Epithelial cell of alveolus of lung (primary cell): ENCODE measurements around a stretch of chr1.

DNA sequence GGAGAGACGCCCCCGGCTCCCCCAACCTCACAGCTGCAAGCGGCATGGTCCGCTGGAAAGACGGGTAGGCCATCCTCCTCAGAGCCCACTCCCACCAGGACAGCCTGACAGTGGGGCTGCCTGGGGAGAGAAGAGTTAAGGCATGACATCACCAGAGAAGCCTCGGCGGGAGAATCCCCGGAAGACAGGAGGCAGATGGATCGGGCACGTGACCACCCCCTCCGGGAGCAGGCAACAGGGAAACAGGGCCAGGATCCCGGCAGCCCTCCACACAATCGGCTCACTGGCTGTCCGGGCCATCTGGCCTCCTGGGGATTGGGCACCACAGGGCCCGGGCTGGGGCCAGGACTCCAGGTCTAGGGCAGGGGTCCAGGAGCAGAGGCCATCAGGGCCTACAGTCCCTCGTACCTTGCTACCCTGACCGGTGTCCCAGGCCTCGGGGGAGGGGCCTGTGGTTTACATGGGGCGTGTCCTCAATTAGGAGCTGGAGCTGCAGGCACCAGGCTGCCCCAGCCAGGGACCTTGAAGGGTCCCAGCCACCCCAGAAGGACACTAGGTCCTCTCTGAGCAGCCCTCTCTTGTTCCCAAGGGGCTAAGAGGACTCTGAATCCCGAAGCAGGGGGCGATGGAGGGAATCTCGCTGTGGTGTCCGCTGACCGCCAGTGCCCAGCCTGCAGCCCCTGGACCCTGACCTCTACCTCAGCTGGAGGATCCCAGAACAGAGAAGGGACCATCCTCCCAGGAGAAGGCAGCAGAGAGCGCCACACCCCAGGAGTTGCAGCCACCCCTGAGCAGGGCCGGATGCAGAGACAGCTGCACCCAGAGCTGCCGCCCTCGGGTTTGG, 2.9 kb downstream of the ACAP3 start:
- RAMPAGE, long total RNA, result no peak
- RRBS, result 2% methylated on average over 3 of the region's 28 CpGs

DNA sequence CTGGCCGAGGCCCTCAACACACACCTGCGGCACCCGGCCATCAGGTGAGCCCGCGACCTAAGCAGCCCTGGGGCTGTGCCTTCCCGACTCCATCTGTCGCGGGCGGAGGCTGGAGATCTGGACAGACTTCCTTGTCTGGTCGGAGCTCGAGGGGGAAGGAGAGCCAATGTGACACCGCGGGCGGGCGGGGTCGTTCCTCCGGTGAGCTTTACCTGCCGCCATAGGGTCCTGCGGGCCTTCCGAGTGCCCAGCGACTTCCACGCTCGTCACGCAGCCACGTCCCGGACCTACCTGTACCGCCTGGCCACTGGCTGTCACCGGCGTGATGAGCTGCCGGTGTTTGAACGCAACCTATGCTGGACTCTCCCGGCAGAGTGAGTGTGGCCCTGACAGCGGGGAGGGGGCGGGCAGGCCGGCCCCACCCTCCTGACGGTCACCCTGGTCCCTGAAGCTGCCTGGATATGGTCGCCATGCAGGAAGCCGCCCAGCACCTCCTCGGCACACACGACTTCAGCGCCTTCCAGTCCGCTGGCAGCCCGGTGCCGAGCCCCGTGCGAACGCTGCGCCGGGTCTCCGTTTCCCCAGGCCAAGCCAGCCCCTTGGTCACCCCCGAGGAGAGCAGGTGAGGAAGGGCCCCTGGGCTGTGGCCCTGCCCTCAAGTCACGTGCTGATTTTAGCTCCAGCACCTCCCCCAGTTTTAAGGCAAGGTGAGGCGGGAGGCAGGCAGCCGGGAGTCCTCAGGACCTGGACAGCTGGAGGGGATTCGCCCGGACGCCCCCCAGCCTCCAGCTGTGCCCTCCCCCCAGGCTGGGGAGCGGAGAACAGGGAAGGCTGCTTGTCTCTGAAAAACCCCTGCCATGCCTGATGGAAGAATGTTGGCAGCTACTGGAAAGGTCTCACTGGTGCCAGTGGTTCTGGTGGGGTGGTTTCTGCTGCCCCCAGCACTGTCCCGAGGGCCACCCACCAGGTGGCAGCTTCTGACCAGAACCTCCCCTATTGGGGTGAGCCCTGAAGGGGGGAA, 1.1 kb downstream of the PUSL1 start:
- RAMPAGE, long total RNA, result no peak
- RRBS, result 7% methylated on average over 16 of the region's 59 CpGs

DNA sequence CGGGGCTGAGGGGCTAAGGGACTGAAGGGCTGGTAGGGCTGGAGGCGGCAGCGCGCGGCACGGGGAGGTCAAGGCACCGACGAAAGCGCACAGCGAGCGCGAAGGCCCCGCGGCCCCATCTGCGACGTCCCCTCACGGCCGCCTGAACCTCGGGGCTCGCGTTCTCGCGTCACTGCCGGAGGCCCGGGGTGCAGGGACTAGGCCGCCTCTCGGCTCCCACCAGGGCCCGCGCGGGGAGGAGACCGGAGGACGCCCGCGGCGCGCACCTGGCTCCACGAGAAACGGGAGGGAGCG, 294 bp downstream of the INTS11 start:
- RAMPAGE, long total RNA, result no peak
- RRBS, result 1% methylated on average over 15 of the region's 39 CpGs

GRCh38 chr1:1335070-1336148, 4.3 kb downstream of the TAS1R3 start:
- RAMPAGE, long total RNA, result no peak
- RRBS, result 42% methylated on average over 10 of the region's 42 CpGs

DNA sequence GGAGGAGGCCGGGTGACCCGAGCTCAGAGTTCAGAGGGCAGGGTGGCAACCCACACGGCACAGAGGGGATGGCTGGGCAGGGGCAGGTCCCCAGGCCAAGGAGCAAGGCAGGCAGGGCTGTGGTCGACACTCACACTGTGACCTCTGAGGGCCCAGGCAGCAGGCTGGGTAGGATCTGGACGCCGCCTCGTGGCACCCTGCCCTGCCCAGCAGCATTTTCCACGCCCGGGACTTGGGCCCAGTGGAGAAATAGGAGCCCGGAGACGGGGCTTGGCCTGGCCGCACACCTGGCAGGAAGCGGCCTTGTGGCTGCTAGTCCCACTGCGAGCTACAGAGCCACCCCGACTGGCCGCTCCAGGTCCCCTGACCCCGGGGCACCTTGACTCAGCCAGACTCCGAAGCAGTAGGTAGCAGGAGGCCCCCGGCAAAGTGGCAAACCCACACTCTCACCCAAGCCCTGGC, 5.2 kb downstream of the DVL1 start:
- RAMPAGE, long total RNA, result no peak
- RRBS, result 83% methylated on average over 3 of the region's 19 CpGs

GRCh38 chr1:1371977-1372762, 2.8 kb downstream of the AURKAIP1 start:
- RAMPAGE, long total RNA, result no peak
- RRBS, result 36% methylated on average over 3 of the region's 23 CpGs

DNA sequence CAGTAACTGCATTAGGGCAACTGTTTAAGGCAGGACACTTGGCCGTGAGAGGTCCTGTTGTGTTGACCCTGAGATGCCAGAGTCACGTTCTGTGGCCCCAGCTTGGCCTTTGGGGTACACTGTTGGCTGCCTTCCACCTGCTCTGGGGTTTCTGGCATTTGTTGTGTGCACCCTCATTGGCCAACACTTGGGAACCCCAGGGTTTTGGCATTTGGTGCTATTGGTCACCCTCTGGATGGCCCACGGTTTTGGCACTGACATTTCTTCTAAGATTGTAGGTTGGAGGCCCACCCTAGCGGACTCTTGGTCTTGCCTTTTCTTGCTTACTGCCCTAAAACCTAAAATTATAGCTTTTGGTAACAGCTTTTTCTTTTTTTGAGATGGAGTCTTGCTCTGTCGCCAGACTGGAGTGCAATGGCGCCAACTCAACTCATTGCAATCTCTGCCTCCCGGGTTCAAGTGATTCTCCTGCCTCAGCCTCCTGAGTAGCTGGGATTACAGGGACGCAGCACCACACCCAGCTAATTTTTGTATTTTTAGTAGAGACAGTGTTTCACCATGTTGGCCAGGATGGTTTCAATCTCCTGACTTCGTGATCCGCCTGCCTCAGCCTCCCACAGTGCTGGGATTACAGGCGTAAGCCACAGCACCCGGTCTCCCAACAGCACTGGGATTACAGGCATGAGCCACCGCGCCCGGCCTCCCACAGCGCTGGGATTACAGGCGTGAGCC, 9.9 kb upstream of the AURKAIP1 start:
- RAMPAGE, long total RNA, result no peak
- RRBS, result no CpG with 5 or more reads among the region's 17 CpGs

DNA sequence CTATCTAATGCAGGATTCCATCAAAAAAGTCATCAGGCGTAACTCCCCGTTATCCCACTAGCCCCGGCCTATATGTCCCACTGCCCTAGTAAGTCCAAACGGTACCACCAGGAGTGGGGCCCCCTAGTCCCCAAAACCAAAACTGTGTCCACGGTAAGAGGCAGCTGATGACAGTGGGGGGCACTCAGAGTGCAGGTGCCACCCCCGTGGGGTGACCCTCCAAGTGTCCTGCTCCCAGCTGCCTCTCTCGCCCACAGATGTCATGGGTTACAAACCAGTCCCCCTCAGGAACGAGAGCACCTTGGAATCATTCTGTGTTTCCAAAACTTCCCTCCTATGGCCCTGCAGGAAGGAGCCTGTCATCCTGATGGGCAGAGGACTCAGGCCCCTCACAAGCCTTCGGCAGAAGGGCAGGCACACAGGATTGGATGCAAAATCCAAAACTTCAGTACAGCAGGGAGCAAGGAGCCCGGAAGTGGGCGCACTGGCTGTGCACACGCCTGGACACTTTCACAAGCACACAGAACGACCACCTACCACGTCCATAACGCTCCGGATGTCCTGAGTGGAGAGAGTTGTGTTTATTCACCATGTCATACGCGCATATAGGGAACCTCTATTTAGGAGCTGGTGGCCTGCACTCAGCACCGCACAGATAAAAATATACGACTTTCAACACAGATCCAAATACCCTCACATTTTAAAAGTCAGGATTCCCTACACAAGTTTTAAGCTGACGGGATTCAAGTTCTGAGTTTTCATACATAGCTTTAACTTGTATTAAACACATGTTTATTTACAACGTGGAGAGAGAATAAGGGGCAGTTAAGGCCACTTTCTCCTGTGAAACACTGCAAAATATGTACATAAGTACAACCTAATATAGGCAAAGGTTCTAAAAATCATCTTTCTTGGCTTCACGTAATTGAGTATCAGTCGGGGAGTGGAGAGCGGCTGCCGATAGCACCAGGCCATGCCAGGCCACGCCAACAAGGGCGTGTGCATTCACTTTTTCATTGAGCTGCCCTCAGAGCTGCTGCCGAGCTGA, 11.3 kb upstream of the AURKAIP1 start:
- RAMPAGE, long total RNA, result no peak
- RRBS, result 93% methylated on average over 7 of the region's 29 CpGs

DNA sequence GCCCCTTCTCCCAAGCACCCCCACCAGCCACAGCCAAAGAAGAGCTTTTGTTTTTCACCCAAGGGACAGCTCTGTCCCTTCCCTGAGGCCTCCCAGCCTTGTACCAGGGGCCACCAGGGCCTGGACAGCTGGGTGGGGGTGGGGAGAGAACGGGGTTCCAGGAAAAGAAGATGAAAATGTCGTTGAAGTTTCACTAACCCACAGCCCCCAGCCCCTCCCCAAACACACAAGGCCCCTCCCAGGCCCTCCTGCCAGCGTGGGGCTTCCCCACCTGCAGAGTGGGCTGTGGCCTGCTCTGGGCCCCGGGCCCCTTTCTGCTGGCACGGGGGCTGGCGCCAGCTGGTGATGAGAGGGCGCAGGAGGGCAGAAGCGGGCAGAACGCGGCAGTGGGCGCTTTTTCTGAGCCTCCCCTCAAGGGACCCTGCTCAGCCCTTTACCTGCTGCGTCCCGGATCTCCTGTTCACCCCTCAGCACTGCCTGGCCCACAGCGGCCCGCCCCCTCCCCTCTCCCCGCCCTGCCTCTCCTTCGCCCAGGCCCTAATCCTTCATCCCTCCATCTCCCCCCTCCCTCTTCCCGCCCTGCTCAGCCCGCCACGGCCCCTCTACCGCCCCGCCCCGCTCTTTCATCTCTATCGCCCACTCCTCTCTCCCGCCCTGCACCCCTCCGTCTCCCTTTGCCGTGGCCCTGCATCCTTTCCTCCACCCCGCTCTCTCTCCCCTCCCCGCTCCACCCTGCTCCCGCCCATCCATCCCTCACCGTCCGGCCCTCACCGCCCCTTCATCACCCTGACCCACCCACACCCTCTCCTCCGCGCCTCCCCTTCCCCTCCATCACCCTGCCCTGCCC, 1.1 kb downstream of the TMEM88B start:
- RAMPAGE, long total RNA, result no peak
- RRBS, result no CpG with 5 or more reads among the region's 35 CpGs

- RAMPAGE, long total RNA, result no peak
- RRBS, result 16% methylated on average over 9 of the region's 45 CpGs
These were observed 4.8 kb downstream of the TMEM88B start for GRCh38 chr1:1430052-1431236.

DNA sequence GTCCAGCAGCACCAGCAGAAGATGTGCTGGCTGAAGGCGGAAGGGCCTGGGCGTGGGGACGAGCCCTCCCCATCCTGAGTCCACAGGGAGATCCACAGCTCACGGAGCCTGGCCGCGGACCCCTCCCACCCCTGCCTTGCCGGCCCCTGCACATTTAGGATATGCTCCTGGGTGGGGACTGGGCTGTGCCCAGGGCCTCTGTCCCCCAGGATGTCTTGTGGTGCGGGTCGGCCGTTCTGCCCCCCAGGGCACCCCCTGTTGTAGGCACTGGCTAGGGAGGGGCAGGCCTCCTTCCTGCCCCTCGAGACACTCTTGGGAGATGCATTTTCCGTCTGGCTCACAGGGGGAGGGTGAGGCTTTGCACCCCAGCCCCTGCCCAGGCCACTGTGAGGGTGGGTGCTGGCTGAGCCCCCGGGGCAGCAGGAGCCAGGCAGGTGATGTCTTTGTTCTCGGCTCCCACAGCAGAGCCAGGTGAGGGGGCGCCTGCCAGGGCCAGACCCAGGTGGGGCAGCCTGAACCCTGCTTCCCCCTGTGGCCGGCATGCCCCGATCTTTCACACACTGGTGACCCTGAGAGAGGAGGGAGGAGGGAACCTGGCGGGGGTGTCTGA, 6.3 kb downstream of the TMEM240 start:
- RAMPAGE, long total RNA, result no peak
- RRBS, result no CpG with 5 or more reads among the region's 18 CpGs

GRCh38 chr1:1544806-1545167, 4.4 kb upstream of the TMEM240 start:
- RAMPAGE, long total RNA, result no peak
- RRBS, result no CpG with 5 or more reads among the region's 9 CpGs

DNA sequence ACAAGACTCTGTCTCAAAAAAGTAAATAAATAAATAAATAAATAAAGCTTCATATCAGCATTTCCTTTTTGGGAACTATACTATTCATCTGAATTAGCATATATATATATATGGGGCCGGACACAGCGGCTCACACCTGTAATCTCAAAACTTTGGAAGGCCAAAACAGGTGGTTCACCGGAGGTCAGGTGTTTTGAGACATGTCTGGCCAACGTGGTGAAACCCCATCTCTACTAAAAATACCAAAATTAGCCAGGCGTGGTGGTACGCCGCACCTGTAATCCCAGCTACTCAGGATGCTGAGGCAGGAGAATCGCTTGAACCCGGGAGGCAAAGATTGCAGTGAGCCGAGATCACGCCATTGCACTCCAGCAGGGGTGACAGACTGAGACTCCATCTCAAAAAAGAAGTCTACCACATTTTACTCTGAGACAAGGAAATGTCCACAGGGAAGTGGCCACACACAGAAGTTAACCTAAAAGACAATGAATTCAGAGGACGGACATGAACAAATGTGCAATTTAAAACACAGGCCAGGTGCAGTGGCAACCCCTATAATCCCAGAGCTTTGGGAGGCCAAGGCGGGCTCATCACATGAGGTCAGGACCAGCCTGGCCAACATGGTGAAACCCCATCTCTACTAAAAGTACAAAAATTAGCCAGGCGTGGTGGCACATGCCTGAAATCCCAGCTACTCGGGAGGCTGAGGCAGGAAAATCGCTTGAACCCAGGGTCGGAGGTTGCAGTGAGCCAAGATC, 17.1 kb downstream of the SSU72 start:
- RAMPAGE, long total RNA, result no peak
- RRBS, result no CpG with 5 or more reads among the region's 17 CpGs

- RAMPAGE, long total RNA, result no peak
- RRBS, result 77% methylated on average over 18 of the region's 50 CpGs
These were observed 4.7 kb upstream of the MMP23B start for GRCh38 chr1:1627009-1627969.

GRCh38 chr1:1631365-1631509, 736 bp upstream of the MMP23B start:
- RAMPAGE, long total RNA, result no peak
- RRBS, result 3% methylated on average over 10 of the region's 11 CpGs

- RAMPAGE, long total RNA, result no peak
- RRBS, result no CpG with 5 or more reads among the region's 10 CpGs
These were observed 10.6 kb downstream of the CDK11B start for GRCh38 chr1:1648211-1648651.

DNA sequence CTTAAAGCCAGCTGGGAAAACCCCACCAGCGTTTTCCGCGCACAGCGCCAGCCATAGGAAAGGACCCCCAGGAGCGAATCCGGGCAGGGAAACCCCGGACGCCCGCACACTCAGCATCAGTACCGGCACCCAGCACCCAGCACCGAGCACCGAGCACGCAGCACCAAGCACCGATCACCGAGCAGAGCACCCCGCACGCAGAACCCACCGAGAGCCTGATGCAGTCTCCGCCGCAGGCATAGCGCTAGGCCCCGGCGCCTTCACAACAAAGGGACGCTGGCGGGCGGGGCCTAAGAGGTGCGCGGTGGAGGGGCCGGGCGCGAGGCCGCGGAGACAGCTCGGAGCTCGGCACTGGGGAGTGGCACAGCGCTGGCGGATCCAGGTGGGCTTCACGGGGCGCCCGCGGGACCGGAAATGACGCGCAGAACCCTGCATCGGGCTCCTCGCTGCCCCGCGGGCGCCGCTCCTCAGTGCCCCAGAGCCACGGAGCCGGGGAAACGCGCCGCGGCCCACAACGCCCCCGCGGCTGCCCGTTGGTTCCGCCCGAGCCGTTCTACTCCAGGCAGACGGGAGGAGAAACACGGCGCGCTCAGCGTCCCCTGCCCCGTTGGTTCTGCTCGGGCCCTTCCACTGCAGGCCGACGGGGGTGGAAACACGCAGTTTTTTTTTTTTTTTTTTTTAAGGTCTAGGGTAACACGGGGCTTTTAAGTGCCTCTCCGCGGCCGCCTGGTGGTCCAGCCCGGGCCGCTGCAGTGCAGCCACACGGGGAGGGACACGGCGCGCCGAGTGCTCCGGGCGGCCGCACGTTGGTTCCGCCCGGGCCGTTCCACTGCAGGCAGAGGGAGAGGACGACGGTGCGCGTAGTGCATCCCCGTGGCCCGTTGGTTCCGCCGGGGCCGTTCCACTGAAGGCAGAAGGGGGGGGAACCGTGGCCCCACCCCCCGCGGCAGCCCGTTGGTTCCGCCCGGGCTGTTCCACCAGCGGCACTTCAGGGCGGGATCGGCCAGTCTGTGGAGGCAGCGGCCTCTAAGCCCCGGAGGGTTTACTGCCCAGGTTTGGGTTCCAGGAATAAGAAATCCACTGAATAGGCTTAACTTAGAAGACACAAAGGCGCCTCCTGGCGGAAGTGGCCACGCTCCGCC, 21.7 kb upstream of the CDK11A start:
- RAMPAGE, long total RNA, result no peak
- RRBS, result no CpG with 5 or more reads among the region's 115 CpGs

GRCh38 chr1:1835882-1836654, 54.8 kb downstream of the GNB1 start:
- RAMPAGE, long total RNA, result no peak
- RRBS, result no CpG with 5 or more reads among the region's 12 CpGs

DNA sequence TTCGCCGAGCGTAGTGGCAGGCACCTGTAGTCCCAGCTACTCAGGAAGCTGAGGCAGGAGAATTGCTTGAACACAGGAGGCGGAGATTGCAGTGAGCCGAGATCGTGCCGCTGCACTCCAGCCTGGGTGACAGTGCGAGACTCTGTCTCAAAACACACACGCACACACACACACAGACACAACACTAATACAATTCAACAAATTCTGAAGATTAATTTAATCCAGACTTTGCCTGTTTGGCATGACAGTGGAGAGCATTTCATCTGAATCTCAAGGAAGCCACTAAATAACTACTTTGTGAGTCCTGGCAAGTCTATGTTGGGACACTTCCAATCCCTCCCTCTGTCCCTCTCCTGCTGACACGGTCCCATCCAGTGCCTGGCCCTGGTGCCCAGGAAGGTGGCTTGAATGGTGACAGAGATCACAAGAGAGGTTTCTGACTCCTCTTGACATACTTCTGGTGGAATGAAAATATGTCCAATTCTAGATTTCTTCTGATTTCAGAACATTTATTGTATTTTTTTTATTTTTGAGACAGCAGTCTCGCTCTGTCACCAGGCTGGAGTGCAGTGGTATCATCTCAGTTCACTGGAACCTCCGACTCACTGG, 50.4 kb downstream of the GNB1 start:
- RAMPAGE, long total RNA, result no peak
- RRBS, result no CpG with 5 or more reads among the region's 12 CpGs

GRCh38 chr1:1915831-1916275, 793 bp downstream of the CALML6 start:
- RAMPAGE, long total RNA, result no peak
- RRBS, result 88% methylated on average over 4 of the region's 10 CpGs